Skeletal muscle cell (primary cell): ENCODE data around the genes AP2A2, TOLLIP and DUSP8.

GRCh38 chr11:925120-926288 lies at the start of gene AP2A2:
Gene AP2A2, plus strand, starts transcription at chr11:925870.
- RRBS = under 1% methylated on average over 76 of the region's 152 CpGs

GRCh38 chr11:1049556-1050203 lies 13.2 kb upstream of the MUC6 start:
- RRBS = no CpG with 5 or more reads among the region's 16 CpGs

GRCh38 chr11:1090685-1091249 lies 54.2 kb upstream of the MUC6 start:
- RRBS = no CpG with 5 or more reads among the region's 17 CpGs

- RRBS = 37% methylated on average over 3 of the region's 24 CpGs
Observed at GRCh38 chr11:1092314-1093090, 56.0 kb upstream of the MUC6 start.

- RRBS = no CpG with 5 or more reads among the region's 12 CpGs
Observed at GRCh38 chr11:1094446-1095512, 58.3 kb upstream of the MUC6 start.

DNA sequence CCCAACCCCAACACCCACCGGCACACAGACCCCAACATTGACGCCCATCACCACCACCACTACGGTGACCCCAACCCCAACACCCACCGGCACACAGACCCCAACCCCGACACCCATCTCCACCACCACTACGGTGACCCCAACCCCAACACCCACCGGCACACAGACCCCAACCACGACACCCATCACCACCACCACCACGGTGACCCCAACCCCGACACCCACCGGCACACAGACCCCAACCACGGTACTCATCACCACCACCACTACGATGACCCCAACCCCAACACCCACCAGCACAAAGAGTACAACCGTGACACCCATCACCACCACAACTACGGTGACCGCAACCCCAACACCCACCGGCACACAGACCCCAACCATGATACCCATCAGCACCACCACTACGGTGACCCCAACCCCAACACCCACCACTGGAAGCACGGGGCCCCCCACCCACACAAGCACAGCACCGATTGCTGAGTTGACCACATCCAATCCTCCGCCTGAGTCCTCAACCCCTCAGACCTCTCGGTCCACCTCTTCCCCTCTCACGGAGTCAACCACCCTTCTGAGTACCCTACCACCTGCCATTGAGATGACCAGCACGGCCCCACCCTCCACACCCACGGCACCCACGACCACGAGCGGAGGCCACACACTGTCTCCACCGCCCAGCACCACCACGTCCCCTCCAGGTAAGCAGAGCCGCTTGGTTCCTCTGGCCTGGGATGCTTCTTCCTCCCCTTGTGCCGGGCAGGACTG lies 58.2 kb upstream of the MUC5AC start:
- RRBS = no CpG with 5 or more reads among the region's 32 CpGs

GRCh38 chr11:1108304-1108808 lies 49.4 kb upstream of the MUC5AC start:
- RRBS = 44% methylated on average over 4 of the region's 22 CpGs

GRCh38 chr11:1218273-1218585 lies 4.6 kb upstream of the MUC5B start:
- RRBS = no CpG with 5 or more reads among the region's 10 CpGs

DNA sequence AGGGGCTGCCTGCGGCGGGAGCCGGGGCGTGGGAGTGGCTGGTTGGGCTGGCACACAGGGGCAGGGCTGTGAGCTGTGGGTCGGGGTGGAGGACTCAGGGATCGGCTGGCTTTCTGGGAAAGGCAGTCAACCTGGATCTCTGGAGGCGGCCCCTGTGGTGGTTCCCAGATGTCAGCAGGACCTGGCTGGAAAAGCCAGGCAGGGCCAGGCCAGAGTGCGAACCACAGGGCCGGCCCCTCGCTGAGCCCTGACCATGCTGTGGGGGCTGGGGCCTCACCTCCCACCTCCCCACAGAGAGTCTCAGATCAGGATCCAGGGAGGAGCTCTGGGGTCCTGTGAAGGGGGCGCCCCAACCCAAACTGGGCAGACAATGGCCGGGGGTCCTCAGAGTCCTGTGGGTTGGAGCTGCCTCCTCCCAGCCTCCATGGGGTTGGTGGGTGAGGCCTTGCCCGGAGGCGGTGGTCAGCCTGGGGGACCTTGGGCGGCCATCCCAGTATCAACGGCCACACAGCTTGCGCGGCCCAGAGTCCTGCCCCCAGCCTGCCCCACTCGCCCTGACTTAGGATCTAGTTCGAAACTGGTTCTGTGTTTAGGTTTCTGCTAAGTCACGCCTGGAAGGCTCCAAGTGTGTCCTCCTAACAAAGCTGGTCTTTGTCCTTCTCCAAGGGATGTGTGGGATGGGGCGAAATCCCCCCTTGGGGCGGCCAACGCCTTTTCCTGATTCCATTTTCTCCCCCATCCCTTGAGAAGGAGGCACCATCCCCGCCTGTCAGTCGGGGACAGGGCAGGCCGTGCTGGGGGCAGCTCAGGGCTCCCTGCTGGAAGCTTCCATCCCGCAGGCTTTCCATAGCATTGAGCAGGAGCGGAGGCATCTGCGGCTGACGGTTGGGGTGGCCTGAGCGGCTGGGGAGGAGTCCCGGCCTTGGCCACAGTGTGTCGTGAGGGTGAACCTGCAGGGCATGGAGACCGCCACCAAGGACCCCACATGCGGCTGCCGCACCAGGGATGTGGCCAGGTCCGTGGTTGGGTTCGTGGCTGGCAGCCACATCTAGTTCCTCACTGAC lies 2.1 kb downstream of the MUC5B start:
- RRBS = 53% methylated on average over 2 of the region's 39 CpGs

DNA sequence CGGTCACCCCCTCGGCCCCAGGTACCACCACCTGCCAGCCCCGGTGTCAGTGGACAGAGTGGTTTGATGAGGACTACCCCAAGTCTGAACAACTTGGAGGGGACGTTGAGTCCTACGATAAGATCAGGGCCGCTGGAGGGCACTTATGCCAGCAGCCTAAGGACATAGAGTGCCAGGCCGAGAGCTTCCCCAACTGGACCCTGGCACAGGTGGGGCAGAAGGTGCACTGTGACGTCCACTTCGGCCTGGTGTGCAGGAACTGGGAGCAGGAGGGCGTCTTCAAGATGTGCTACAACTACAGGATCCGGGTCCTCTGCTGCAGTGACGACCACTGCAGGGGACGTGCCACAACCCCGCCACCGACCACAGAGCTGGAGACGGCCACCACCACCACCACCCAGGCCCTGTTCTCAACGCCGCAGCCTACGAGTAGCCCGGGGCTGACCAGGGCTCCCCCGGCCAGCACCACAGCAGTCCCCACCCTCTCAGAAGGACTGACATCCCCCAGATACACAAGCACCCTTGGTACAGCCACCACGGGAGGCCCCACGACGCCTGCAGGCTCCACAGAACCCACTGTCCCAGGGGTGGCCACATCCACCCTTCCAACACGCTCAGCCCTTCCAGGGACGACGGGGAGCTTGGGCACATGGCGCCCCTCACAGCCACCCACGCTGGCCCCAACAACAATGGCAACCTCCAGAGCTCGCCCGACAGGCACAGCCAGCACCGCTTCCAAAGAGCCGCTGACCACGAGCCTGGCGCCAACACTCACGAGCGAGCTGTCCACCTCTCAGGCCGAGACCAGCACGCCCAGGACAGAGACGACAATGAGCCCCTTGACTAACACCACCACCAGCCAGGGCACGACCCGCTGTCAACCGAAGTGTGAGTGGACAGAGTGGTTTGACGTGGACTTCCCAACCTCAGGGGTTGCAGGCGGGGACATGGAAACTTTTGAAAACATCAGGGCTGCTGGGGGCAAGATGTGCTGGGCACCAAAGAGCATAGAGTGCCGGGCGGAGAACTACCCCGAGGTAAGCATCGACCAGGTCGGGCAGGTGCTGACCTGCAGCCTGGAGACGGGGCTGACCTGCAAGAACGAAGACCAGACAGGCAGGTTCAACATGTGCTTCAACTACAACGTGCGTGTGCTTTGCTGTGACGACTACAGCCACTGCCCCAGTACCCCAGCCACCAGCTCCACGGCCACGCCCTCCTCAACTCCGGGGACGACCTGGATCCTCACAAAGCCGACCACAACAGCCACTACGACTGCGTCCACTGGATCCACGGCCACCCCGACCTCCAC lies 18.9 kb downstream of the MUC5B start:
- RRBS = no CpG with 5 or more reads among the region's 64 CpGs

DNA sequence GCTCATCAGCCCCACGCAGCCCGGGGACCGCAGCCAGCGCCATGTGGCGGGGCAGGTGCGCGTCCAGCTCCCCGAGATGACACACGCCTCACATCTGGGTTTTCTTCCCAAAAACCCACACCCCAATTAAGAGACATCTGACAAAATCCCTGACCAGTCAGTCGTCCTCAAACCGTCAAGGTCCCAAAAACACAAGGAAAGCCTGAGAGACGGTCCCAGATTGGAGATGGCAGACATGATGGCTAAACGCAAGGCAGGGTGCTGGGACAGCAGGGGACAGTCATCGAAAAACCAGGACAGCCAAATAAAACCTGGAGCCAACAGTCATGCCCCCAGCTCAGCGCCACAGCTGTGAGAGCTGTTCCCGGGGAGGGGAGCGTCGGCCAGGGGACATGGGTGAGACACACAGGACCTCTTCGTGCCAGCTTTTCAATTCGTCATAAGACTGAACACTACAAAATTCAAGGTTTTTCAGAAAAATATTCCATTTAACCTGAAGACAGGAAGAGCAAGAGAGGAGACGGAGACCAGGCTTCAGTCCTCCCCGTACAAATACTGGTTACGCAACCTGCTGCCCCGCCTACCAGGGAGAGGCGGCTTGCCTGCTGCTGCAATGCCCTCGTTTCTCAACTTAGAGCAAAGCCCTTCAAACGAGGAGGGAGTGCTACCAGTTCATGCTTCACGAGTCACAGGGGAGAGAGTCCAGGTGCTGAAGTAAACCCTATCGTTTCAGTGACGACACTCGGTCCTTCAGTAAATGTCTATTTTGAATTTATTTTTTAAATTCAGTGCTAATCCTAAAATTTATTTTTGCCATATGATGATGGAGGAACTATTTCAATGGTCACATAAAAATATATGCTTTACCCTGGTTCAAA lies 10.5 kb downstream of the TOLLIP start:
- RRBS = no CpG with 5 or more reads among the region's 31 CpGs

GRCh38 chr11:1305121-1305335 lies 4.4 kb downstream of the TOLLIP start:
- RRBS = no CpG with 5 or more reads among the region's 9 CpGs

DNA sequence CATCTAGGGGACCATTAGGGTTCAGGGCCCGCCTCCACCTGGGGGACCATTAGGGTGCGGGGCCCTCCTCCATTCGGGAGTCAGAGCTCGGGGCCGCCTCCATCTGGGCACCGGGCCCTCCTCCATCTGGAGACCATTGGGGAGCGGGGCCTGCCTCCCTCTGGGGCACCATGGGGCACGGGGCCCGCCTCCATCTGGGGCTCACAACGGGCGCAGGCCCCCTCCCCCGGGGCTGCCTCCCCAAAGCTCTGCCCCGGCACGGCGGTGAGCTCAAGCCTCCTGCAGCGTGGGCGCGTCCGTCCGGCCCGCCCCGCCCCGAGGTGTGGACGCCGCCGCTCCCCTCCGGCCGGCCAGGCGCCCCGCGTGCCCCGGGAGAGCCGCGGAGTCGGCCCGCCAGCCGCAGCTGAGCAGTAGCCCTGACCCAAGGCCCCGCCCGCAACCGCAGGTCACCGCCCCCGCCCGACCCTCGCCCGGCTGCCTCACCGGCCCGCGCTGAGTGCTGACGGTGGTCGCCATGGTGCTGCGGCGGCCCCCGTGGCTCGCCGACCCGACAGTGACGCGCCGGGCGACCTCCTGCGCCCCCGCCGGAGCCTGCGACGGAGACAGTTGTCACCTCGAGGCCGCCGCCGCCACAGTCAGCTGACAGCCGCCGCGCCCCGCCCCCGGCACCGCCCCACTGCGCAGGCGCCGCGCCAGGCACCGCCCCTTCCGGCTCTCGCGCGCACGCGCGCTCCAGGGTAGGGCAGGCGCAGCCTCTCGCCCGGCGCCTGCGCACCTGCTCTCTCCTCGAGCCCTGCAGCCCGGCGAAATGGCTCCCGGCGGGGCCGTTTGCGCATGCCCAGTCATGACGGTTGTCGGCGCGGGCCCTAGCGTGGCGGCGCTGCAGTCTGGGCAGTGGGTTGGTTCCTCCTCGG lies at the start of gene TOLLIP:
TOLLIP (minus strand) TSS at position 650 of the 914 bp plus-strand sequence.
- RRBS = 1% methylated on average over 56 of the region's 107 CpGs

- RRBS = under 1% methylated on average over 10 of the region's 61 CpGs
Observed at GRCh38 chr11:1382726-1383744, 6.7 kb upstream of the BRSK2 start.

DNA sequence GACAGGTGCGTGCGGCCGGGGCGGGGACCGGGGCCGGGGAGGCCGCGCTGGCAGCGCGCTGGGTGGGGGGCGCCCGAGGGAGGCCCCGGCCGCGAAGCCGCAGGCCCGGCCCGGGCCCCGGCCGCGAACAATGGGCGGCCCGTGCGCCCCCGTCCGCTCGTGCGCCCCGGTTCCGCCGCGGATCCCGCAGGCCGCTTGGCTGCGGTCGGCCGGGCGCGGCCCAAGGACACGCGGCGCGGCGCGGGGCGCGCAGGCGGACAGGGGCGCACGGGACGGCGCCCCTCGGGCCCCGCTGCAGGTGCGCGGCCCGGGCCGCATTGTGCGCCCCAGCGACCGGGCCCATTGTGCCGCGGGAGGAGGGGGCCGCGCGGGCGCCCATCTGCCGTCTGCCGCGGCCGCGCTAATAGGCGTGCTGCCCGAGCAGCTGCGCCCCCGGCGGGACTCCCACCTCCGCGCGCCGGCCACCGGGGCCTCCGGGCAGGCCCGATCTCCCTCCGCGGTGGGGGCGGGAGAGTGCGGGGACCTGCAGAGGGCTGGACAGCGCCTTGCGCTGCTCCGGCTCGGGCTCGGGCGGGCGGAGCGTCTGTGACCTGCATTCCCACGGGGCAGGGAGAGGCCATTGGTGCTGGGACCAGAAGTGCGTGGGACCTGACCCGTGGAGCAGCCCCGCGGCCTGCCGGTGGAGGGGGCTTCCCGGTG lies 786 bp downstream of the BRSK2 start:
- RRBS = 2% methylated on average over 38 of the region's 103 CpGs

DNA sequence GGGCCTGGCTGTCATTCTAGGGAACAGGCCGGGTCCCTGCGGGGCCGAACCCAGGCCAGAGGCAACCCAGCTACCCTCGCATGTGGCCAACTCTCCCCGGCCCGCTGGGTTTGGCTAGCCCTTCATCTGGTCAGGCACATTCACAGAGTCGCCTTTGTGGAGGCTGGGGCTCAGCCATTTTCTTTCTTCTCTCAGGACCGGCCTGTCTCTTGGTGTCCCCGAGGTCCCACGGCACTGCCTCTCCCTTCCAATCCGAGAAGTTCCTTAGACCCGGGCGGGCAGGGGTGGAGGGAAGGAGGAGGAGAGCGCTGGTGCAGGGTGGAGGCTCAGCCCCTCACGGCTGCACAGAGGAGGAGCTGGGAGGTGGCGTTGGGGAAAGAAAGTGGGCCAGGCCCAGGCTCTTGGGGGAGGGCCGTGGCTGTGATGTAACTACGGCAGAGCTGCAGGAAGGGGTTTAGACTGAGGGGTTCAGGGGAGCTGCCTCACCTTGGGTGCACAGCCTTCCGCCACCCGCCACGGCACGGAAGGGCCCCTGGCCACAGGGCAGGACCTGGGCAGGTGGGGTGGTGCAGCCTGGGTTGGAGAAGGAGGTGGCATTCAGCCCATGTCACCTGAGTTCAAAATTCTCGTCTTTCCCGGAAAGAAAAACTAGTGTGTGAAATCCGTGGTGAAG lies 1.5 kb downstream of the BRSK2 start:
- RRBS = 7% methylated on average over 10 of the region's 25 CpGs

DNA sequence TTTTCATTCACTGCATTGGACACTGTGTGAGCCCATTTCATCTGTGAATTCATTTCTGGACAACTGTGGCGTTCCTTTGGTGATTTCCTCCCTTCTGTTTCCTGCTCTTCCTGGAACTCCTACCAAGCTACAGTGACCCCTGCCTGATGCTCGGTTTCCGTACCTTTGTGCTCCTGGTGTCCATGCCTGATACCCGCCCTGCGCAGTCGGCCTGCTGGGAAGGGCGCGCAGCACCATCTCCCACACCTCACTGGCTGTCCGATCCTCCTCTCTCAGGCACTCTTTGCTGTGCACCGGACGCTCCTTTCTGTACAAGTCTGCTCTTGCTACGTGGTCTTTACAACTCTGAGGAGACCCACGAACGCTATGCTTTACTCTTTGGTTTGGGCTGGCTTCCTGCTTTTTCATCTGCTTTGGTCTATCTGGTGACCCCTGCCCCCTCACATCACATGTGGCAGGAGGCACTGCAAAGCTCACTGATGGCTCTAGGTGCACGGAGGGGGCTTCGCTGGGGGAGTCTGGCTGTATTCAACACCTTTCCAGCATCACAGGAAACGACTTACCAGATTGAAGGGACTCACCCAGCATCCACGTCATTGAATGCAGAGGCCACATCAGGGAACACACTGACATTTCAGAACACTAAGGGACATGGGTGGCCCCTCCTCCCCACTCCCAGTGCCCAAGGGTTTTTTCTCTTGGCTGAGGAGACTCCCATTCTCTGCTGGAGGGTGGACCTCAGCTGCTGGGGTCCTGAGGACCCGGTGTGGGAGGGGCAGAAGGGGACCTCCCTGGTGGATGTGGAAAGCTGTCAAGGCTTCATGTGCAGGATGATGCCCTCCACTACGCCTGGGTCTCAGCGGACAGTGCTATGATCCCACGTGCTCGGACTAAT lies 27.0 kb upstream of the MOB2 start:
- RRBS = no CpG with 5 or more reads among the region's 23 CpGs

DNA sequence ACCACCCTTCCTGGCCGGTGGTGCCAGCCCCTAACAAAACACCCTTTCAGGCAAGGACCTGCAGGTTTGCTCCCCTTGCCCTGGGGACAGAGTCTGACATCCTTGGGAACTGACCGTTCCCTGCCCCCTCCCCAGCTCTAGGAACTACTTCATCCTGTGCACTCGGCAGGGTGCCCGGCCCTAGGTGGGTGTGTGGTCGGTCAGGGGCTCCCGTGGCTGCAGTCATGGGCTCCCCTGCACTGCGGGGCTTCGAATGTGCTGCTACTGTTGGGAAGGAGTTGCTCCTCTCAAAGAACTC lies 28.2 kb downstream of the DUSP8 start:
- RRBS = no CpG with 5 or more reads among the region's 8 CpGs

DNA sequence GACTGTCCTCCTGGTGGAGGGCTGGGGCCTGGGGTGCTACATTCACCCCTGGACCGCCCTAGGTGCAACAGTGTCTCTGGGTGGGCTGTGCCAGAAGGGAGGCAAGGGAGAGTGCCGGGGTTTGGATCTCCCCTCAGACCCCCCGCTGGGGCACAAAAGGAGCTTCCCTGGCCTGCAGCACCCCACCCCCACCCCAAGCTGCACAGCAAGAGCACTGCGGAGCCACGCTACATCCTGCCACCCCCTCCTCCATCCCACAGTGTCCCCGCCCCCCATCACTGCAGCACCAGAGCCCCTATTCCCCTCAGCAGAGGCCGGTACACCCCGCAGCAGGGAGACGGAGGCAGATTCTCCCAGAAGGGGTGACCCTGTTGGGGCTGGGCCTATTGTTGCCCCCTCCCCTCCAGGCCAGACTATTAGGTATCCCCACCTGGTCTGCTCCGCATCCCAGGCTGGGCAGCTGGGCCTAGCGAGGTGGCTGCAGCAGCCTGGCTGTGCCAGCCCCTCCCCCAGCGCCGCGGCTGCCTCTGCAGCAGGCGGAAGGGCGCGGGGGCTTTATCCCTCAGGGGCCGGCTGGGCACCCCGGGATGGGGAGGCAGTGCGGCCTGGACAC lies 1.2 kb downstream of the DUSP8 start:
- RRBS = no CpG with 5 or more reads among the region's 20 CpGs

GRCh38 chr11:1571822-1572947 lies at the start of gene DUSP8:
Gene DUSP8, minus strand, starts transcription at chr11:1572271.
- RRBS = 1% methylated on average over 99 of the region's 186 CpGs